M059J (cell line): ENCODE data around the gene RAB4A.

DNA sequence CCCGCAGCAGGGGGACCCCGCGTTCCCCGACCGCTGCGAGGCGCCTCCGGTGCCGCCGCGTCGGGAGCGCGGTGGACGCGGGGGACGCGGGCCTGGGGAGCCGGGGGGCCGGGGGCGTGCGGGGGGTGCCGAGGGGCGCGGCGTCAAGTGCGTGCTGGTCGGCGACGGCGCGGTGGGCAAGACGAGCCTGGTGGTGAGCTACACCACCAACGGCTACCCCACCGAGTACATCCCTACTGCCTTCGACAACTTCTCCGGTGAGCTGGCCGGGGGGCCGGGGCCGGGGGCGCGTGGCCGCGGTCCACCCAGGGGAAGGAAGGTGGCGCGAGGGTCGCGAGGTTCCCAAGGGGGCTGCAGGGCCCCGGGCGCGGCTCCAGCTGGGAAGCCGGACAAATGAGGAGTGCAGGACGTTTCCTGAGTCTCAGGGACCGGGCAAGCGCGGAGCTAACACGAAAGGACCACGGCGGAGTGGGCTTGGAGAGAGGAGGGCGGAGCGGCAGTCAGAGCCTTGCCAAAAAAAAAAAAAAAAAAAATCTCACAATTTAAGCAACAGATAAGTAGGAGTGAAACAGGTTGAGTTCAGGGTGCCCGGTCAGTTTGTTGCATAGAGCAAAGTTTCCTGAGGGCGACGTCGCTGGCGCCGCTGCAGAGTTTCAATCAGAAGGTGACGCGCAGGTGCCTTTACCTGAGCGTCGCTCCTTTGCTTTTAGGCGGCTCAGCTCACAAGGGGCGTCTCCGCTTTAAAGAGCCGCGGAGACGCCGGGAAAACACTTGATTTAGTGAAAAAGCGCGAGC, 666 bp downstream of the RHOU start:
- RAMPAGE, long total RNA, result no peak

DNA sequence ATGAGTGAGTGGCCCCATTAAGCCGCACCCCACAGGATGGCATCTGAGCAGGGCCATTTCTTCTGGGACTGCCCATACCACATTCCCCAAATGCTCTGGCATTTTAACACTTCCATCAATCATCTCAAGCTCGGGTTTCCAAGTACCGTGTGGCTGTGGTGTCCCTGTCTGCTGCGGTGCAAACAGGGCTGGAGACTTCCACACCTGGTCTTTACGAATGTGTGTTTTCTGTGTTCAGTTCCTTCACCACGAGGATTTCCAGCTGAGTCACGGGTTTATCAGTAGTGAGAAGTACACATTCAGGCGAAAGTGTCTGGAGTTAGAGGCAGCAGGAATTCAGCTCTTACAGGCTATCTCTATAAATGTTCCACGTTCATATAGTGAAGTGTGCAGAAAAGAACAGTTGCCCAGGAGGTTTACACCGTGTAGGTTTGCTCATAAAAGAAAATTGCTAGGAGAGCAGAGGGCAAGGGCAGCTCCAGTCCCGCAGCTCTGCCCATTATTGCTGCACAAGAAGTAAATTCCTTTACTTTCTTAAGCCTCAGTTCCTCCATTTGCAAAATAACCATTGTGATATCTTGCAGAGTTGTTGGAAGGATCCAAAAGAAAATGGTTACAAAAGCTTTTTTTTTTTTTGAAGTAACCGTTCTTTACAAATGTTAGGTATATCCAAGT, 195.4 kb downstream of the RHOU start:
- RAMPAGE, long total RNA, result no peak

- RAMPAGE, long total RNA, result no peak
Observed at GRCh38 chr1:228933753-228934280, 198.5 kb downstream of the RHOU start.

- RAMPAGE, long total RNA, result no peak
Observed at GRCh38 chr1:228948340-228948698, 213.0 kb downstream of the RHOU start.

DNA sequence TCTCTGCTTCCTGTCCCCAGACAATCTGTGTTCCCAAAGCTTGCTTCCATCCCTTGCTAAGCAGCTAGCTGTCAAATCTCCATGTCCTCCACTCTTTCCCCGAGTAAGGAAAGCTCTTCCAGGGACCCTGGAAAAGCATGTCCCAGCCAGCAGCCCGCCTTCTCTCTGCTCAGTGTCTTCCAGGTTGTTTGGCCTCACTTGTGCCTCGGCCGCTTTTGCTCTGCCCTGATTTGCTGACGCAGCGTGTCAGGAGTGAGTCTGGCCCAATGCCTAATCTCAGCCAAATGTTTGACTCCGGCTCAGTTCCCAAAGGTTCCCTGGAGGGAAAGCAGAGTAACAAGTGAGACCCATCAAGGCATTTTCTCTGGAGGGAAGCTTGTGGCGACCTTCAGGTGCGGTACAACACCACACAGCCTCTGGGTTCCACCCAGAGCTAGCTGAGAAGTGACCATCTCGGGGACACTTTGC, 243.4 kb downstream of the RHOU start:
- RAMPAGE, long total RNA, result no peak

GRCh38 chr1:229027567-229028125, 243.3 kb upstream of the RAB4A start:
- RAMPAGE, long total RNA, result no peak

GRCh38 chr1:229069991-229070664, 200.8 kb upstream of the RAB4A start:
- RAMPAGE, long total RNA, result no peak

DNA sequence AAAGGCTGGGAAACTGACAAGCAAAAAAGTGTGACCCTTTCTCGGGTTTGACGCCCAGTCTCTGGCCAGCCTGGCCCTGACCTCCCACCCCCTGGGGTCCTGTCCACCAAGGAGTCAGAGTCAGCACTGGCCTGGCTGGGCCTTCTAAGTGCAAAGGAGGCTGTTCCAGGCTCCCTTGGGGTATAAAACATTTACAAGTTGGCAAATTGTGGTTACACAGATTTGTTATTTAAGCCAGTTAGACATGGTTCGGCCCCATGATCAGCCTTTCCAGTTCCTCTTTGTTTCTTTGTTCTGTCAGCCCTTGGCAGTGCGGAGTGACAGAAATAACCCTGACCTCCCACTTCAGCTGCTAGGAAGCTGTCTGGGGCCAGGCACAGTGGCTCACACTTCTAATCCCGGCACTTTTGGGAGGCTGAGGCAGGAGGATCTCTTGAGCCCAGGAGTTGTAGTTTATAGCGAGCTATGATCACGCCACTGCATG, 161.5 kb upstream of the RAB4A start:
- RAMPAGE, long total RNA, result no peak

GRCh38 chr1:229148004-229148764, 122.7 kb upstream of the RAB4A start:
- RAMPAGE, long total RNA, result no peak

- RAMPAGE, long total RNA, result no peak
Observed at GRCh38 chr1:229204666-229205816, 65.9 kb upstream of the RAB4A start.

GRCh38 chr1:229269505-229270136, 1.3 kb upstream of the RAB4A start:
- RAMPAGE, long total RNA, result no peak

GRCh38 chr1:229270902-229271976, at the start of gene RAB4A:
TSS of gene RAB4A (plus strand) at chr1:229271111.
- RAMPAGE, long total RNA, result no peak

- RAMPAGE, long total RNA, result no peak
Observed at GRCh38 chr1:229325669-229326267, 17.1 kb downstream of the CCSAP start.

DNA sequence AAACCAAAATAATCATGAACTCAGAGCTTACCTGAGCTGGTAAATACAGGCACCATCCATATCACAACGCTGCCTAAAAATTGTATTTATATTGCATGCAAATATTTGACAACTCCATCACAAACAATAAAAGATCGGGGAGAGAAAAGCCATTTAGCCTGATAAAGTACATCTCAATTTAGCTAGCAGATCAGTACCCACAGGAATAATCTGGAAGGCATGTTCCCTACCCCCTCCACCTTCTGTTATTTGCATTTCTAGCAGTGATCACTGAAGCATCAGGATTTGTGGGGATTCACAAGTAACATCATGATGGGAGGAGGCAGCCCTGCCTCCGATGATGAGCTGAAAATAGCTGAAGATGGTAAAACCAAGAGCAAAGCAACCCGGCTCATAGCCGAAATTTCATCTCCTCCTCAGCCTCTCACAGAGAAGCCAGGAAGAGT, 2.5 kb downstream of the CCSAP start:
- RAMPAGE, long total RNA, result no peak

DNA sequence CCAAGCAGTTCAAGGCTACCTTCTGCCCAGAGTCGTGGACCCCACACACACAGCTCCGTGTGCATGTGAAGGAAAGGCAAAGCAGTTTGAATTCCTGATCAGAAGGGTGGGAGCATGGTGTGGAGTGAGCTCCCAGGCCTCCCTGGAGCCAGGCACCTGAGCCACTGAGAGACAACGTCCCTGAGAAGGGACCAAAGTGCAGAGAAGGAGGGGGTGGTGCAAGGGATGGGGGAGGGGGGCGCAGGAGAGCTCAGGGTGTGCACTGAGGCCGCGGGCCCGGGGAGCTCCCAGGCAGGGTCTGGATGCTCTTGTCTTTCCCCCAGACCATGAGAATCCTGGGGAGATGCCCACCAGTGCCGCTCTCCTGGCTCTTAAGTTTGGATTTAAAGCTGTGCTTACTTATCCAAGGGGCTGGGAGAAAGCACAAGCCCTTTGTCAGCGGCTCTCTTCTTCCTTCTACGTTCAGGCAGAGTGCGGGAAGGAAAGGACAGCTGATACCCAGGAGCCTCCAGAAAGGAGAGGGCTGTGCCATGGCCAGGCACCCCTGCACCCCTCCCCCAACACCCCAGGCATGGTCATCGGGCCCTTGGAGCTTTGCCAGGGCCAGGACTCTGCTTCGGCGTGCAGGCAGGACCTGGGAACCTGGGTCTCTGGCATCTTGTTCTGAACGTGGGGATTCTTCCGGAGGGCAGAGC, 24.1 kb downstream of the ACTA1 start:
- RAMPAGE, long total RNA, result no peak

DNA sequence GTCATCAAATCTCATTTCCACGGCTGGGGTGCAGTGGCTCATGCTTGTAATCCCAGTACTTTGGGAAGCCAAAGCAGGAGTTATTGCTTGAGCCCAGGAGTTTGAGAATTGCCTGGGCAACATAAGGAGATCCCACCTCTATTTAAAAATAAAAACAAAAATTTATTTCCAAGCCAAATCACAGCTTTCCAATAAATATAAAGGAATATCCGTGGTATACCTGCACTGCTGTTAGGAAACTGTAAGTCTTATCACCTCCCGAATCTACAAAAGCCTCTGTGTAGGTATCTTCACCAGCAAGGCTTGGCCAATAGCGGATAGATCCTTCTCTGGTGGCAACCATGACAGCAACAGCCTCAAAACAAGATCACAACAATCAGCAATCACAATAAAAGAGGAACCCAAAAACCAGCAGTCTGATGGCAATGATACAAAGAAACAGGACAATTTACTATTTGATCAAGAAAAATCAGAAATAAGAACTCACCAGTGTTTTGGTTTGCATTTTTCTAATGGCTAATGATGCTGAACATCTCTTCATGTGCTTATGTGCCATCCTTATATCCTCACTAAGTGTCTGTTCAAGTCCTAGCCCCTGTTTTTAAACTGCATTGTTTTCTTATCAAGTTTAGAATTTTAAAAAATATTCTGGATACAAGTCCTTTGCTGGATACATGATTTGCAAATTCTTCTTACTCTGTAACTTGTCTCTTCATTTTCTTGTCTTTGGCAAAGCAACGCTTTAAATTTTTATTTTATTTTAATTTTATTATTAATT, 8.5 kb downstream of the NUP133 start:
- RAMPAGE, long total RNA, result no peak

DNA sequence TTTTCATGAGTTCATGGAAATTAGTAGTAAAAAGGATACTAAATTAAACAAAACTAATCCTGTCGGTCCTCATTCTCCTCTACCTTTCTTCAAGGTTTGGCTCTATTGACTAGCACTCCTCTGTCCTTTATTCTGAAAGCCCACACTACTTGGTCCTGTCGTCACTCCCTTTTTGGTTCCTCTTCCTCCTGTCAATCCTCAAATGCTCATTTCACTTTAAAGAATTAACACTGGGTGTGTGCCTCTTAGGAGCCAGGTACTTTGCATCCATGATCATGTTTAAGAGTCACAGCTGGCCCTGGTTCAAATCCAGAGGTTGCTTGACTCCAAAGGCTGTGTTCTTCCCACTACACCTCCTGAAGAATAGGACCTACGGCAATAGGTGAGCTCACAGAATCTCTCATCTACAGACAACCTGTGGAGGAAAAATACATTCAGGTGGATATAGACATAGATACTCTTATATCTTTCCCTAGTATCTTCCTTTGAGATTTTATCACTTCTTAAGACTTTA, 19.4 kb downstream of the TAF5L start:
- RAMPAGE, long total RNA, result no peak

- RAMPAGE, long total RNA, result no peak
Observed at GRCh38 chr1:229844557-229844940, 218.5 kb downstream of the URB2 start.

DNA sequence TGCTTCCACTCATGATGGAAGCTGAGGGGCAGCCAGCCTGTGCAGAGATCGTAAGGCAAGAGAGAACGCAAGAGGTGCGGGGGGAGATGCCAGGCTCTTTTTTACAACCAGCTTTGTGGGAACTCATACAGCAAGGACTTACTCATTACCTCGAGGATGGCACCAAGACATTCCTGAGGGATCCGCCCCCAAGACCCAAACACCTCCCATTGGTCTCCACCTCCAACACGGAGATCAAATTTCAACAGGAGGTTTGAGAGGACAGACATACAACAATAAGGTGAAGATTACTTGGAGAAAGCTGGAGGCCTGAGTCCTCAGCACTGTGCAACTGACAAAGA, 20.0 kb upstream of the GALNT2 start:
- RAMPAGE, long total RNA, result no peak

GRCh38 chr1:230067432-230068162, 559 bp downstream of the GALNT2 start:
- RAMPAGE, long total RNA, result no peak